Omental fat pad (tissue), 4 donors: ENCODE data around the gene MNT.

DNA sequence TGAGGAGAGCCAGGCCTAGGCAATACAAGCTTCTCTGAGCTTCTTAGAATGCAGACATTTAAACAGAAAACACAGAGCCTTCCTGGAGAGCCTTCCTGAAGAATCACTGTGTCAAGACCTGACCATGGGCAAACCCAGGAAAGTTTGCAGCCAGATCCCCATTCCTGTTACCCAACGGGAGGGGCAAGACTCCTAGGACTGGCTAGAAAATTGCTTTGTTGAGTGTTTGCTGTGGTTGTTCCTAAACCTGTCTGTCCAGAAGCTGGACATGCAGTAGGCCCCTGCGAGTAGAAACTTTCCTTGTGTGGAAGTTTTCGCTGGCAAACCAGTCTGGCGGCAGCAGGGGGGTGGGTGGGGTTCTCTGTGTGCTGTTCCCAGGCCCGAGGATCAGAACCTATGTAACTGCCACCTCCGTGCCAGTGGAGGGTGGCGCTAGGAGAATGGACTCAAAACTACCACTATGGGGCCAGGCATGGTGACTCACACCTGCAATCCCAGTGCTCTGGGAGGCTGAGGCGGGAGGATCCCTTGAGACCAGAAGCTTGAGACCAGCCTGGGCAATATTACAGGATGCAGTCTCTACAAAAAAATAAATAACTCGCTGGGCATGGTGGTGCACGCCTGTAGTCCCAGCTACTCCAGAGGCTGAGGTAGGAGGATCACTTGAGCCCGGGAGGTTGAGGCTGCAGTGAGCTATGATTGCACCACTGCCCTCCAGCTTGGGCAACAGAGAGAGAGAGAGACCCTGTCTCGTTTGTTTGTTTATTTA is 9.2 kb downstream of the SGSM2 start:
- PRO-cap, result no peak
- RAMPAGE, long total RNA, 4 experiments, result no peak in any of the 4 experiments

DNA sequence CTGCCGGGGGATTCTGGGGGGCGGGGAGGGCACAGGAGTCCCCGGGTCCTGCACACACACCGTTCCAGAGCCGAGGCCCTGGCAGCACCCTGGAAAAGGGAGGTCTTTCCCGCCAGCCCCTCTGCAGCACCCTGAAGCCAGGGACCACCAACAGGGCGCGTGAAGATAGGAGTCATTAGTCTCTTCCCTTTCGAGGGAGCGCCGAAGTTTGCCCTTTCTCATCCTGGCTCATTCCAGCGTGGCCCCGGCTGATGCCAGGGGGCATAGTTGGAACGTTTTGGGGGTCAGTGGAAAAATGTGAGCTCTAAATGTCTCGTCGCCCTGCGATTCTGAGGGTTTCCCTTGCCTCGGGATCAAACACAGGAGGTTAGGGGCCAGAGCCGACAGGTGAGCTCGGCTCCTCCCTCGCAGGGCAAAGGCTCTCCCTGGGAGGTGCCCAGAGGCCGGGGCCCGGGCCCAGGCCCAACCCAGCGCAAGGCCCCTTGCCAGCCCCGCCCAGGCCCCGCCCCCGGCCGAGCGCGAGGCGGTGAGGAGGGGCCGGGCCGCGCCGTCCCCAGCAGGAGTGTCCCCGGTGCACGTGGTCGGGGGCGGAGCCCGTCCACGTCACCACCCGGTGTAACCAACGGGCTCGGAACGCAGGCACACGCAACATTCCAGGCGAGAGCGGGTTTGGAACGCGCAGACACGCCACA is 1.6 kb downstream of the MNT start:
- PRO-cap, result unidirectional peak, plus-strand start at position 649 of the sequence
- RAMPAGE, long total RNA, 4 experiments, result start-site peak on the plus strand in 2 of 4 experiments, centred at positions 647 to 651 of the sequence, 7 to 24 reads per replicate; start-site peak on the minus strand in 1 of 4 experiments, centred at position 422 of the sequence, 17 reads per replicate

DNA sequence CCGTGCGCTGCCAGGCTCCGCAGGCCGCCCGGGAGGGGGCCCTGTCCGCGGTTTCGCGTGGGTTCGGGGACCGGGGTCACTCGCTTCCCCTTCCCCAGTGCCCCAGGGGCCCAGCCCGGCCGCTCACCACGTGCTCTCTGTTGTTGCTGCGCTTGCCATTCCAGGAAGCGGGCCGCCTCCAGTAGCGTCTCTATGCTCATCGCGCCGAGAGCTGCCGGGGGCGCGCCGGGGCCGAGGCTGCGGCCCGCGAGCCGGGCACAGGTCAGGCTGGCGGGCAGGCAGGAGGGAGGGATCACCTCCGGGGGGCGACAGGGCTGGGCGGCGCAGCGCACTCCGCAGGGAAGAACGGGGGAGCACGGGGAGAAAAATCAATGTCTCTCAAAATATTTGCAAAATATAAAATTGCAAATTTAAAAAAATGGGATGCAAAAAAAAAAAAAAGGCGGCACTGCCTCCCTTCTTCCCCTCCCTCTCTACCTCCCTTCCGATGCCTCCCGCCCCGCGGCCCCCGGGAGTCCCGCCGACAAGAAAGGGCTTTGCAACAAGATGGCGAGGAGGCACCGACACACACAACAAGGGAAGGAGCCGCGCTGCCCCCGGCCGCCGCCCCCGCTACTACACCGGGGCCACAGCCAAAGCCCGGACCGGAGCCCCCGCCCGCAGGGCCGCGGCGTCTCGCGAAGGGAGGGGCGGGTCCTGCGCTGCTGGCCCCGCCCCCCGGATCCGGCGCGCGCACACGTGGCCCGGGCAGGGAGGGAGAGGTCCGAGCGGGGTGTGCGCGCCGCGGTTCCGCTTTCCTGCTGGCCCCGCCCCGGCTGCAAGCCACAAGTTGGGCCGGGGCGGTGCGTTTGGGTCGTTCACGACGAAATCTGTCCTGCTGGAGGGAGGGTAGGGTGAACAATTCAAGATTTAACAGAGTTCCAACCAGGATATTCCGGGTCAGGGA is at the start of gene MNT:
Gene MNT (minus strand): TSS at position 548 of the 946 bp plus-strand sequence.
- PRO-cap, result bidirectional peak, plus-strand start at position 825 of the sequence, minus-strand start at position 619 of the sequence
- RAMPAGE, long total RNA, 4 experiments, result start-site peak on the minus strand in 1 of 4 experiments, centred at position 607 of the sequence, 19 reads per replicate

GRCh38 chr17:2401459-2401847 is 593 bp upstream of the MNT start:
- PRO-cap, result no peak
- RAMPAGE, long total RNA, 4 experiments, result start-site peak on the plus strand in 1 of 4 experiments, at chr17:2401597-2401626 at its widest, 16 reads per replicate; start-site peak on the minus strand in 1 of 4 experiments, at chr17:2401618-2401661 at its widest, 5 reads per replicate

DNA sequence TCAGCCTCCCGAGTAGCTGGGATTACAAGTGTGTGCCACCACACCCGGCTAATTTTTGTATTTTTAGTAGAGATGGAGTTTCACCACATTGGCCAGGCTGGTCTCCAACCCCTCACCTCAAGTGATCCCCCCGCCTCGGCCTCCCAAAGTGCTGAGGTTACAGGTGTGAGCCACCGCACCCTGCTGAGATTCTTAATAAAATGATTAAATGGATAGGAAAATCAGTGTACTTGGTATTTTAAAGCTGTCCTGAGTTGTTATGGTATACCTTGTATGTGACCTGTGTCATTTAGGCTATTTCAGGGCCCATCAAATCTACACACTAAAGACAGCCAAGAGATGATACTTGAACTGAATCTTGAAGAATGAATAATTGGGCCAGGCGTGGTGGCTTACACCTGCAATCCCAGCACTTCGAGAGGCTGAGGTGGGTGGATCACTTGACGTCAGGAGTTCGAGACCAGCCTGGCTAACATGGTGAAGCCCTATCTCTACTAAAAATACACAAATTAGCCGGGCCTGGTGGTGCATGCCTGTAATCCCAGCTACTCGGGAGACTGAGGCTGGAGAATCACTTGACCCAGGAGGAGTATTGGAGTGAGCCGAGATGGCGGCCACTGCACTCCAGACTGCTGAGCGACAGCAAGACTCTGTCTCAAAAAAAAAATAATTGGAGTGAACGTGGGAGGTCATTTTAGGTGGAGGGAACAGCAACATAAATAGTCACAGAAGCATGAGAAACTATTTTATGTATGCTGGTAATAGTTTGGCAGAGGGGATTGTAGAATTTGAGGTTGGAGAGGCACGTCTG is 10.9 kb downstream of the PAFAH1B1 start:
- PRO-cap, result no peak
- RAMPAGE, long total RNA, 4 experiments, result no peak in any of the 4 experiments

GRCh38 chr17:2756191-2756563 is 6.7 kb upstream of the CCDC92B start:
- PRO-cap, result no peak
- RAMPAGE, long total RNA, 4 experiments, result no peak in any of the 4 experiments

DNA sequence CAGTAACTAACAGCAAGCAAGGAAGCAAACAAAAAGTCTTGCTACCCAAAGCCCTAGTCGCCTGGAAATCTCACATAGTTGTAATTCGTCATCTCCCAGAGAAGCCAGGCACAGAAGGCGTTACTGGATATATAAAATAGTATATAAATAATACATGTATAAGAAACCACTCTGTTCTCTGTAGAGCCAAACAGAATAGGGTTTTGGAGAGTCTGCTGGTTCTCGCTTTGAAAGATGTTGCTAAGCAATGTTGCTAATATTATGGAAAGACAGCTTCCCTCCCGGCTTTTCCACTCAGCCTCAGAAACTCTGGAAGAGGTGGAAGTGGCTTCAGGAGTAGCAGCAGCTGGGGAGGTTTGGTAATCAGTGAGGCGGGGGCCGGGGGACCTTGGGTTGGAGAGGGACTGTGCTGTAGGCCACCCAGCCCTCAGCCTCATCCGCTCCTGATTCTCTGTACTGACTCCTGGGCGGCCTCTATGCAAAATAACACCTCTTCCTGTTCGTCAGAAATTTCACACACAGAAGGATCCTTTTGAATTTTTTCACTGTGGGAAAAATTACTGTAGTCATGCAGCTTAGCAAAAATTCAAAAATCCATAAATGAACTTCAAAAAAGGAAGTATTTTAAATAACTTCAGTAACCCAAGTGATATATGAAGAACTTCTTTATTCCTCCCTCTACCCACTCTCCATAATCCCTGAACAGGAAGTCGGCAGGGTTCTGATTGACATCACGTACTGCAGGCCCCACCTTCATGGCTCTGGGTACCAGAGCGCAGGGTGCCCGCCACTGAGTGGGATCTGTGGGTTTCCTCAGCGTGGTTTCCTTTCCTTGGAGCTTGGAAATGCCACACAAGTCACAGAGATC is 51.4 kb downstream of the RAP1GAP2 start:
- PRO-cap, result no peak
- RAMPAGE, long total RNA, 4 experiments, result no peak in any of the 4 experiments

GRCh38 chr17:2853271-2854326 is 57.4 kb downstream of the RAP1GAP2 start:
- PRO-cap, result no peak
- RAMPAGE, long total RNA, 4 experiments, result no peak in any of the 4 experiments

DNA sequence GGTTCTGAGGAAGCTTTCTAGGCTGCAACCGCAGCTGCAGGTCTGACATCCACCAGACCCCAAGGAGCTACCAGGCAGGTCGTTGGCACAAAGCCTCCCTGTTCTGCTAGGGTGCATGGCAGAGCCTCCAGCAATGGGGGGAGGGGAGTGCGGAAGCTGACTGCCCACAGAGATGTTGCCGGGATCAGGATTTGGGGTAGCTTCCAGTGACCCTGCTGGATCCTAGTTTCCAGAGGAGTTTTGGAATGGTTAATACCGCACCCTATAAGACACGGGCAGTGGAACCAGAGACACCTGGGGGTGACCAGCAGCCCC is 58.5 kb downstream of the RAP1GAP2 start:
- PRO-cap, result no peak
- RAMPAGE, long total RNA, 4 experiments, result no peak in any of the 4 experiments

GRCh38 chr17:2871286-2871662 is 75.0 kb downstream of the RAP1GAP2 start:
- PRO-cap, result no peak
- RAMPAGE, long total RNA, 4 experiments, result no peak in any of the 4 experiments

DNA sequence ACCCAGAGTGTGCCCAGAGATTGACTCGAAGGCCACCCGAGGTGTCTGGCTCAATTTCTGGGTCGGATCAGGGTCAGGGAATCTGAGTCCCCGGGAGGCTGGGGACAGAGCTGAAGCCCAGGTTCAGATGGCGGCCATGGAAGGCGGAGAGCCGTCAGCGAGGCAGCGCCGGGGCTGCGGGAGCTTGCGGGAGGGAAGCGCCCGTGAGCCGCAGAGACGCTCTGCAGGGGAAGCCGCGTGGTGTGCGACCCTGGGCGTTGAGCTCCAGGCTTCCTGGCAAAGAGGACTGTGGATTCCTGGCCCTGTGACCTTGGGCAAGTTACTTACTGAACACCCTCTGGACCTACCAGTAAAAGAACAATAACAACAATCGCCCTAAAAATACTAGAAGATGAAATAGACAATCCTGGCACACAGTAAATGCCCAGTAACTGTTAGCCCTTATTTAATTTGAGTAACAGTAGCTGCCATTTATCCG is 569 bp upstream of the SPATA22 start:
- PRO-cap, result no peak
- RAMPAGE, long total RNA, 4 experiments, result no peak in any of the 4 experiments

DNA sequence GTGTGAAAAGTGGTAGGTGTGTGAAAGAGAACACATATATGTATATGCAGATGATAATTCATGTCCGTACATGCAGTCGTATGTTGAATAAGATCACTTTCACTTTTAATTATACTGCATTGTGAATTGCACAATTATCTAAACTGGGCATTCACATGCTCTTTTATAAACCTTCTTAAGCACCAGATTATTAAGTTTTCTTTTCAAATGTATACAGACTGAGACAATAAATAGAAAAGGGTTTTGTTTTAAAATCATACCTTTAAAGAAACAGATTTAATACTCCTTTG is 581 bp downstream of the ASPA start:
- PRO-cap, result no peak
- RAMPAGE, long total RNA, 4 experiments, result no peak in any of the 4 experiments

DNA sequence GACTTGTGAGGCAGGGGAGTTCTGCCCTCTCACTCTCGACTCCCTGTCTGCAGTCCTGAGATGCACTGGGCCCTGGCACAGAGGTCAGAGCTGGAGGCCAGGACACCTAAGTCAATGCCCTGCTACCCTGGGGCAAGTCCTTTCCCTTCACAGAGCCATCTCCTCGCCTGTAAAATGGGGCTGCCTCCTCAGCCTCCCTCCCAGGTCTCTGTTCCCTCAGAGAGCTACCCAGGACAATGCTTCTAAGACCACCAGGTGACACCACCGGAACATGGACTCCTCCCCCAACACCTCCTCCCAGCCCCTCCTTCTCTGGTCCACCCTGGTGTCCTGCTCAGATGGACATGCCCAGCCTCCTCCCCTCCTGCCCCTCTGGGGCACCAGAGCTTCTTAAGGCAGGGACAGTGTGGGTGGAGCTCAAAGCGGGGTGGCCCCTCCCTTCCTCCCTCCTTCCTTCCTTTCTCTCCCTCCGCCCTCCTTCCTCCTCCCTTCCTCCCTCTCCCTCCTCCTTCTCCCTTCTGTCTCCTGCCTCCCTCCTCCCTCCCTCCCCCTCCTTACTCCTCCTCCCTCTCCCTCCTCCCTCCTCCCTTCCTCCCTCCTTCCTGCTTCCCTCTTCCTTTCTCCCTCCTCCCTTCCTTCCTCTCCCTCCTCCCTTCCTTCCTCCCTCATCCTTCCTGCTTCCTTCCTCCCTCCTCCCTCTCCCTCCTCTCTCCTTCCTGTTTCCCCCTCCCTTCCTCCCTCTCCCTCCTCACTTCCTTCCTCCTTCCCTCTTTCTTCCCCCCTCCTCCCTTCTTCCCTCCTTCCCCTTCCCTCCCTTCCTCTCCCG is 22.7 kb downstream of the TRPV3 start:
- PRO-cap, result no peak
- RAMPAGE, long total RNA, 4 experiments, result no peak in any of the 4 experiments

DNA sequence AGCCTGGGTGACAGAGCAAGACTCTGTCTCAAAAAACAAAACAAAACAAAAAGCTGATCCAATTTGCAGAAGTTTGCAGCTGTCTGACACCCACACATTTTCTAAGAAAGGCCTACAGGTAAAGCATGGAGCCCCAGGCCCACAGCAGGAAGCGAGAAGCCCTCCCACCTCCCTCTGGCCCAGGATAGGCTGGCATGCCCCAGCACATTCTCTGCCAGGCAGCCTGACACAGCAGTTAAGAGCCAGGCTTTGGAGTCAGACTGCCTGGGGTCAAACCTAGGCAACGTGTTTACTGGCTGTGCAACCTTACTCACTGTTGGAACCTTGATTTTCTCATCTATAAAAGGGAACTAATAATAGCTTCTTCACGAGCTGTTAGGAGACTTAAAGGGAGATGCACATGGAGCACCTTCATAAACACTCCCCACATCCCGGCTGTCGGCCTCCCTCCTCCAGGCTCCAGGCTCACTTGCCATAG is 5.3 kb upstream of the TRPV3 start:
- PRO-cap, result no peak
- RAMPAGE, long total RNA, 4 experiments, result no peak in any of the 4 experiments

DNA sequence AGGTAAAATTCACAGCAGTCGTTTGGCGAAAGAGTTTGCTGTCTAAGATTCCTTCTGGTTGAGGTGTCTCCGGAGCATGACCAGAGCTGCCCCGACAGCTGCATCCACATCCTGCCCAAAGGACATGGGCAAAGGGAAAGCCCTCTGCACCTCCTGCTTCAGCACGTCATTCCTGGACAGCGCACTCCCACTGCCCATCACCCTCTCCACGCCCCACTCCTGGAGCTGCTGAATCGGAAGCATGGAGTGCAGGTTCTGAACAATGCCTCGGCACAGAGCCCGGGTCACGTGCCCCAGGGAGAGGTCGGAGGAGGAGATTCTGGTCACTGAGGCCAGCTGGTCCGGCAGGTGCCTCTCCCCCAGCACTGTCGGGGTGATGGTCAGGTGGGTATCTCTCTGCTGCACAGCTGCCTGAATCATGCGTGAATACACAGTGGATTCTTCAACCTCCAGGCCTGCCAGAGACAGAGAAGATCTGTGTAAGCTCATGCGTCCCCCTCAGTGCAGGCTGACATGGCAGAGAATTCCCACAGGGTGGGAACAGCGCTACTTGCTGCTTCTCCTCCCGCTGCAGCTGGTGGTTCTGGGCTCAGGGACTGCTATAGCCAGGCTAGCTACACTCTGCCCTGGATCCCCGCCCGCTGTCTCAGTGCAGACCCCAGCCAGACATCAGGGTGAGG is 1.4 kb upstream of the TRPV1 start:
- PRO-cap, result no peak
- RAMPAGE, long total RNA, 4 experiments, result no peak in any of the 4 experiments

GRCh38 chr17:3647119-3647678 is 10.6 kb downstream of the CTNS start:
- PRO-cap, result no peak
- RAMPAGE, long total RNA, 4 experiments, result no peak in any of the 4 experiments

GRCh38 chr17:3665679-3666386 is 2.5 kb downstream of the TAX1BP3 start:
- PRO-cap, result no peak
- RAMPAGE, long total RNA, 4 experiments, result no peak in any of the 4 experiments

- PRO-cap, result no peak
- RAMPAGE, long total RNA, 4 experiments, result no peak in any of the 4 experiments
Observed at GRCh38 chr17:3688821-3689217, 7.1 kb downstream of the P2RX5 start.

DNA sequence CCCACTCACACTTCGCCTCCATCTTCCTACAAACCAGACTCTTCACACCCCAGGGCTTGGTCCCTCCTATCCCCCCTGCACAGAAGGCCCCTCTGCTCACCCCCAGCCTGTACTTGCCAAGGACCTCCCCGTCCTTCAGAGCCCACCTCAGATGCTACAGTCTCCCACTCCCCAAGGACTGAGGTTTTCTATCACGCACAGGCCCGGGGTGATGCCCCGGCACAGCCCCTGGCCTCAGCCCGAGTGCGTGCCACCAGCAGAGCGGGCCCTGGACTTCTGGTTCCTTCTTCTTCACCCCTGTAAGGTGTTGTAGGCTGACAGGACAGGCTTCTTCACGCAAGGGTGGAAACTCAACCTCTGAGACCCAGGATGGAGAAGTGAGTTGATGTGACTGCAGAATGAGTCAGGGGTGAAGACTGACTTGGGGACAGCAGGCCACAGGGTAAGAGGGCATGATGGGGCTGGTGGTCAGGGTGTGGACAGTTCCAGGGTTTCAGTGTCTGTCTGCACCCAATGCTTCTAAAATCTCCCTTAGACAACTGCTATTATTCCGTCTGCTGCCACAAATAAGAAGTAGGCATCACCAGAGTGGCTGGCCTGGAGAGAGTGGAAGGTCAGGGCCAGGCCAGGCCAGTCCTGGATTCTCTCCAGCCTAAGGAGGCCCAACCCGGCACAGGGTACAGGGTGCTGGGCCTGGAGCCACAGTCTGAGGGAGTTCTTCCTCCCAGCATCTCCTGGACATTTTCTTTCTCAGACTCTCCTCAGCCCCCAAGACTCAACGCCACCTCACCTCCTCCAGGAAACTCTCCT is 2.4 kb downstream of the ITGAE start:
- PRO-cap, result no peak
- RAMPAGE, long total RNA, 4 experiments, result no peak in any of the 4 experiments

GRCh38 chr17:3896312-3896828 is 3.5 kb upstream of the CAMKK1 start:
- PRO-cap, result no peak
- RAMPAGE, long total RNA, 4 experiments, result no peak in any of the 4 experiments